Daoy (cell line): ENCODE data around the genes TTC28, UQCR10, MTMR3 and HORMAD2.

DNA sequence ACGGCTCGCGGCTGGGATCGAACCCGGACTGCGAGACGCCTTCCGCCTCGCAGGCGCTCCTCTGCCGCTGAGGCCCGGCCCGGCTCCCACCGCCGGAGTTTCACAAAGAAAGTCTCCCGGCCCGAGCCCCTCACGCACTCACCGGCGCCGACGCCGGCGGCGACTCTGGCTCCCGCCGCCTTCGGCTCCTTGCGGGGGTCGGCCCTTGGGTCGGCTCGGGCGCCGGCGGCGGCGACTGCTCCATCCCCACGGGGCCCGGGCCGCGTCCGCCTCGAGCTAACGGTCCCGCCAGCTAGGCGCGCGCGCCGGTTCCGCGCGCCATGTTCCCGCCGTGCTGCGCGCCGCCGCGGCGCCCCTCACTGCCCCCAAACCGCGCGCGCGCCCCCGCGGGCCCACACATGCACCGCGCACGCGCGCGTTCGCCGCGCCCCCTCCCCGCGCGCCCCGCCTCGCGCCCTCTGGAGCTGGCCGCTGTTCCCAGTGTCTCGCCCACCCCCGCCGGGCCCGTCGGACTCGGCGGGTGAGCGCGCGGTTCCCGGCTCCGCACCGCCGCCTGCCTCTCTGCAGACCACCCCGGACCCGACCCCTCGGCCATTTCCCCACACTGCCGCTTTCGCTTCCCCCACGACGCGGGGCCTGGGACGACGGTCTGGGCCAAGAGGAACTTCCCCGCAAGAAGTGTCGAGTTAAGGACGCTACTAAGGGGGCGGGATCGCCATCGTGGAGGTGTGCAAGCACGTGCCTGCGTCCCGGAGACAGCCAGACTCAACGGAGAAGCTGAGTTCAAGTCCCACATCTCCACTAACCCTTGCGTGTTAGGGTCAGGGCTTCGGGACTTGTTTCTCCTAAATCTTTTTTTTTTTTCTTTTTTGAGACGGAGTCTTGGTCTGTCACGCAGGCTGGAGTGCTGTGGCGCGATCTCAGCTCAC, at the start of gene TTC28:
Gene TTC28, minus strand, starts transcription at position 361 of the 929 bp plus-strand sequence.
- RAMPAGE, long total RNA, result no peak

DNA sequence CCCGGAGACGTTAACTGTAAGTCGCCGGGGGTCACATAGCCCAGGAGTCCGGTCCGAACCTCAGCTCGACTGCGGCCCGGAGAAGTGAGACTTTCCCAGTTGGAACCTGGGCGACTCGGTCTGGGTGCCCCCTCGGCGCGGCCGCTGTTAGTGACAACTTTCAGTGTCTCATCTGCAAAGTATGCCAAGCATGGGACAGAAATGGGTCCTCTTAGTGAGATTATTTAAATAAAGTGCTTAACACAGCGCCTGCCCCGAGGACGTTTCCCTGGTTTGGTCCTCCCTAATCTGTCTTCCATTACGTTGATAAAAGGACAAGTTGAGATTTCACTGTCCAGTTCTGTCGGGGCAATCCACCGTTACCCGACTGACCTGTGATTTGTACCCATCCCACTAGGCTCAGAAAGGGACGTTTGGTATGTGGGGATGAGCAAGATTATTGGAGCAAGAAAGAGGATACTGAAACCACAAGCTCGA, 751 bp downstream of the CCDC117 start:
- RAMPAGE, long total RNA, result no peak

DNA sequence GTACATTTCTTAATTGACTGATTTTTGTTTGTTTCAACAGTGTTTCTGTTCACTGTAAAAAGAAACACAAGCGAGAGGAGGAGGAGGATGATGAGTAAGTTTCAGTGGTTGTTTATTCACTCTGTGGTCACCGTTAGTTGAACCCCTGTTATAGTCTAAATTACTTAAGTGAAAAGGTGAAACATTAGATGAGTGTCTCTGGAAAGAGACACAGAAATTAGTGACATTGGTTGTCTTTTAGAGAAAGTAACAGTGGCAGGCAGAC, 1.1 kb downstream of the CCDC117 start:
- RAMPAGE, long total RNA, result no peak

DNA sequence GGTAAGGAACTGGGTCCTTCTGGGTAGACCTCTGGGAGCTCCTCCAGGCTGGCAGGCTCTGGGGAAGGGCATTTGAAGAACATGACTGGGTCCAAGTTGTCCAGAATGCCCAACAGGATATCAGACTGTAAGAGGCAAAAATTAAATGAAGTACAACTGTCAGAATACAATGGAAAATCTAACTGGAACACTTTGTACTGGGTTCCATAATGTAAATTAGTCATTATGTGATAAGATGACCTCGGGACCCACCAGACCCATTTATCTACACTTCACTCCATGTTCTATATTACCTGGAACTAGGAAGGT, 23.1 kb downstream of the CCDC117 start:
- RAMPAGE, long total RNA, result no peak

GRCh38 chr22:28812519-28812825, 40.0 kb downstream of the CCDC117 start:
- RAMPAGE, long total RNA, result no peak

DNA sequence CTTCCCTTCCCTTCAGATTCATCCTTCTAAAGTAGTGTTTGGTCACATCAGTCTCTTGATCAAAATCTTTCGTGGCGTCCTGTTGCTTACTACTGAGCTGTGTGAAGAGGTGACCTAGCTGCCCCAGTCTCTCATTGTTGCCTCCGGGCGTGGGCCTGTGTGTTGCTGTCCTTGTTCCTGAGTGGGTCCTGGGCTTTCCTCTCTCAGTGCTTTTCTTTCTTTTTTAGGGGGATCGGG, 13.6 kb downstream of the ZNRF3 start:
- RAMPAGE, long total RNA, result no peak

DNA sequence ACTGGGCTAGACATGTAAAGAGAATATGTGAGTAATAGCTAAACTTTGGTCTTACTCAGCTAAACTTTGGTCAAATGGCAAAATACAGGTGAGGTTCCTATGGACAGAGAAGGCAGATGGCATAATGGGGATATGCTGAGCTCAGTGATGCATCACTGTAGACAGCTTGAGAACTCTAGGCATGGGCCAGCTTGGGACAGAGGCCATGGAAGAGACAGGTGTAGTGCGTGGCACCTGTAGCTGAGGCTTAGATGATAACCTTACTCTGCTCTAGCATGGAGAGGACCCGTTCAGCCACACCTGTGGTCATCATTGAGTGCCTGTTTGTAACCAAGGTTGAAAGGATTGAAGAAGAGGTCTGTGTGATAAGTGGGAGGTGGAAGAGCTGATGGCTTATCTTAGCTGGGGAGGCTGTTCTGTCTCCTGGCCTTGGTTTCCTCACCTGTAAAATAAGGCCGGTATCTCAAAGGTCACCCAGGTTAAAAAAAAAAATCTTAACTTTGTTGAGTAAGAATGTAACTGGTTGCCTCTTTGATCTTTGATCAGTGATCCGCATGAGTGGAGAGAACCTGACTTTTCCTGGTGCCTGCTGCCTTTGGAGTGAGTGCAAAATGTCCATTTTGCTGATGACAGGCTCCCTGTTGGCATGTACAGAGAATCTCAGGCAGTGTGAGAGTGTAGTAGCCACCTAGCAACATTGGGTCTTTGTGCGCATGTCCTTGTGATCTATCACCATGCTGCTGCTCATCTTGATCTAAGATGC, 48.6 kb downstream of the ZNRF3 start:
- RAMPAGE, long total RNA, result no peak

DNA sequence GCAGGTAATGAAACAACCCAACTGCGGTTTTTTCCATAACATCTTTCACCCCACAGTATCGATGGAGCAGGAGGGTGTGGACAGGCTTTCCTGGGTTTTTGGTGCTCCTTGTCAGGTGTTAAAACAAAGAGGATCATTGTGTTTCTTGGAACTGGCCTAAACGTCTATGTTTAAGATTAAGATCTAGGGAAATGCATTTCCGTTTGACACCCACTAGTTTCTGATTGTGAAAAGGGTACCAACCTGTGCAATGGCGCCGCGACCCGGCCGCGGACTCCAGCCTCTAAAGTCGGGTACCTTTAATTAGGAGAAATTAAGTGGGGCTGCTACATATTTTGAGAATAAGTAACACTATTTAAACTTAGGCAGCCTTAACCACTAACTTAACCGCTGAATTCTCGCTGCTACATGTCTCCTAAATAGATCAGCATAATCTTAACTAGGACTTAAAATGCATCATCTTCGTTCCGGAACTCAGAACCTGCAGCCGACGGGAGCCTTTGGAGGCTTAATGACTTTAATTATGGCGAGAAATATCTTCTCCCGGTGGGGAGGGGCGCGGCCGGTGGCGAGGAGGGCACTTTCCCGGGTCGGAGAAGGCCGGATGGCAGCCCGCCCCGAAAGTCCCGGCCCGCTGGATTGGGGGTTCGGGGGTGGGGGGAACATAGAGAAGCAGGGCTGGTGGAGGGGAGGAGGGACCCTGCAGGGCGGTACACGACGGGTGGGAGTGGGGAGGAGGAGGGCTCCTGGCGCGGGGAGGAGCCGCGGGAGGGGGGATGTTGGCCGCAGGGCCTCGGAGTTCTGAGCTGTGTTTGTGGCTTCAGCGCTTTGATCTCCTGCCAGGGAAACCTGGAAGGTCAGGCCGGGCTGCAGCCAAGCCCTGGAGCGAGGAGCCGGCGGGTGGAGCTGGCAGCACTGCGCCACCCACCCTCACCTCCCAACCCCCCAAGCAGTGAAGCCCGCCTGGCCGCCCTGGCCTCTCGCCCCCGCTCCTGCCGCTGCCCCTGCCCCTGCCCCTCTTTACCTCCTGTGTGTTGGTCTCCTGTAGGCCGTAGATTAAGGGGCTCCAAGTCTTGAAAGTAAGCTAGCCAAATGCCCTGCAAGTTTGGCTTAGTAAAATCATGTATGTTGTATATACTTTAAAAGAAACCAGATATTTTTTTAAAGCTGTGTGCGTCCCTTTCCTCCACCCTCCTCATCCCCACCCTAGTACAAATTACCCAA, 31.2 kb downstream of the C22orf31 start:
- RAMPAGE, long total RNA, result no peak

DNA sequence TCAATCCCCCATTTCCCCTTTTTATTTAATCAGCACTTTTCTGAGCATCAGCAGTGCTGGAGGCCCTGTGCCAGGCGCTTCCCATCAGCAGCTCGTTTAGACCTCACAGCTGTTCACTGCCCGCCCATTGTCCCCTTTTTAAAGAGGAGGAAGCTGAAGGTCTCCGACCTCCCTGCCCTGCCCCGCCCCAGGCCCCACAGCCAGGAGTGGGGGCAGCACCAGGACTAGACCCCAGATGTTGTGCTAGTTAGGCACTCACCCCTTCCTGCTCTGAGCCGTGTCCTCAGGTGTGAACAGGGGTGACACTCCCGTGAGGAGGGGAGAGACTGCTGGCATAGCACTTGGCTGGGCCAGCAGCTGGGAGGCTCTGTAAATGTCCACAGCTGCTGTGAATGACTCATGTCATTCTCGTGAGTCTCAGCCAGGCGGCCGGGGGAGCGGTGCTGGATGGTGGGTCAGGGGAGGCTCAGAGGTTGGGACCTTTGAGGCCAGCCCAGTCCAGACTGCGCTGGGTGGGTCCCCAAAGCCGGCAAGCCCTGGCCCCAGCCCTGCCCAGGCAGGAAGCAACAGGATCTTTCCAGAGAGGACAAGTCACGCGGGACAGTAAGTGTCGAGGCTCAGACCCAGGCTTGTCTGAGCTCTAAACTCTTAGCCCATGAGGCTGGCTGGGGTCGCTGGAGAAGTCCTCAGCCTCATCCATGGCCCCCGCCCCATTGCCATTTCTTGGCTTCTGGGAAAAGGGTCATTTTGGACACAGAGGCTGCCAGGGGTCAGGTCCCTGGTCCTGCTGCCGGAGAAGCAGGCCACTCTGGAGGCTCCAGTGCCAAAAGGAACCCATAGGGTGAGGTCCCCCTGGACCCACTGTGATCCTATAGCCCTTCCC, 20.0 kb downstream of the EMID1 start:
- RAMPAGE, long total RNA, result no peak

DNA sequence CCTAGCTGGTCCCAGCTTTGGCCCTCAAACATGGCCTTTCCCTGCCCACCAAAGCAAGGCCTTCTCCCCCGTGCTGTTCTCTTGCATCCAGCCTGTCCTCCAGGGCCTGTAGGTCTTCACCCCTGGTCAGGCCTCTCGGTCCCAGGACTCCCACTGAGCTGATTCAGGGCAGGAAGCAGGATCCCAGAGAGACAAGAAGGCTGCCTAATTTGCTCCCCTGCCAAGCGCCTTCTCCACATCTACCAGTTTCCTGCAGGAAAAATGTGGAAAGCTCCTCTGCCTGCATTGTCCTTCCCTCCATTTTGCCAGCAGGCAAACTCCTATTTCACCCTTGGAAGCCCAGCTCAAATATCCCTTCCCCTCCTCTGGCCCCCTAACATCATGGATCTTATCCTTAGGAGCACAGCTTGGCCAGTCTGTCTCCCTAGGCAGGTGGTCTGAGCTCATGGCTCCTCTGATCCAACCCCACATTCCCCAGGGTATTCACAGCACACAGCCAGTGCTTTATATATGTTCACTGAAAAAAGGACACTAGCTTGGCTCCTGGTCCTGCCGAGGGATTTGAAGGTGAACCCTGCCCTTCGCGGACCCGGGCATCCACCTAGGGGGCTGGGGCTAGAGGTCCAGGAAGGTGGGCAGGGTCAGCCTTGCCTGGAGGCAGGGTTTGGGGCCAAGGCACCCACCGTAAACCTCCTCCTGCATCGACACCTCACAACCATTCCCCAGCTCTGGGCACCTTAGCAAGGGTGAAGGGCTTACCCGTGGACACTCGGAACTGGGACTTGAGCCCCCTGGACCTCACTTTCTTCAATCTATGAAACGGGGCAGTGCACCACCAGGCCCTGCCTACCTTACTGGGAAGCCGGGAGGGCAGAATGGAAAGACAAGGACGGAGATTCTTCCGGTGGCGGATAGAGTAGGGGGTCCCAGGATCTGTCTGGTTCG, 933 bp downstream of the RHBDD3 start:
- RAMPAGE, long total RNA, result no peak

- RAMPAGE, long total RNA, result no peak
These were observed 947 bp downstream of the NEFH start for GRCh38 chr22:29480756-29481574.

- RAMPAGE, long total RNA, result no peak
These were observed 14.7 kb downstream of the NF2 start for GRCh38 chr22:29618173-29618479.

- RAMPAGE, long total RNA, result no peak
These were observed 16.8 kb upstream of the CABP7 start for GRCh38 chr22:29702805-29703637.

GRCh38 chr22:29767208-29767764, at the start of gene UQCR10:
TSS of gene UQCR10 (plus strand) at chr22:29767369.
- RAMPAGE, long total RNA, result start-site peak on the plus strand at chr22:29767370-29767393, 1,202 and 212 reads in 2 replicates

- RAMPAGE, long total RNA, result no peak
These were observed 28.7 kb downstream of the UQCR10 start for GRCh38 chr22:29795876-29796190.

GRCh38 chr22:29882827-29883345, at the start of gene MTMR3:
TSS of gene MTMR3 (plus strand) at chr22:29883174.
- RAMPAGE, long total RNA, result no peak

GRCh38 chr22:30002709-30003542, 77.3 kb upstream of the HORMAD2 start:
- RAMPAGE, long total RNA, result no peak

- RAMPAGE, long total RNA, result no peak
These were observed 67.1 kb upstream of the HORMAD2 start for GRCh38 chr22:30013155-30013567.

GRCh38 chr22:30079718-30080709, at the start of gene HORMAD2:
TSS of gene HORMAD2 (plus strand) at chr22:30080464.
- RAMPAGE, long total RNA, result no peak

- RAMPAGE, long total RNA, result no peak
These were observed 20.3 kb downstream of the LIF start for GRCh38 chr22:30226110-30226854.